Mesenchymal stem cell of Wharton's jelly (primary cell): ENCODE measurements around the gene GPR18.

DNA sequence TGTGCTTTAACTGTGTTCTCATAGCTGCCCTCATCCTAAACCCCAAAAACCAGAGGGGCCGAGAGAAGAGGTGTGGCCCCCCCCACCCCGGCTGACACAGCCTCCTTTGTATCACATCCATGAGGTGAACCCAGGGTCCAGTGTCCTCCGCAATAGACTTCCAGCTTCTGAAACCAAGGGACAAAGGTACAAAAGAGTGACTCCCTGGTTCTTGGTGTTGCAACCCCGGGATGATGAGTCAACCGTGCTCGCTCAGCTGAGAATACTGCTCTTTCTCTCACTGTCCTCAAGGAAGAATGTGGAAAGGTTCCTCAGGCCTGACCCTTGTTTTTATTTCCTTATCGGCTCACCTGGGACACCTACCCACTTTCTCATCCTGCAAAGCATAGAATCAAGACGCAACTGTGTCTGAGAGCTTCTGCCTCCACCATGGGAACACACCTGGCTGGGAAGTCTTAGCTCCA, 5.5 kb downstream of the SLC15A1 start:
- CAGE, long polyA plus RNA = no peak

DNA sequence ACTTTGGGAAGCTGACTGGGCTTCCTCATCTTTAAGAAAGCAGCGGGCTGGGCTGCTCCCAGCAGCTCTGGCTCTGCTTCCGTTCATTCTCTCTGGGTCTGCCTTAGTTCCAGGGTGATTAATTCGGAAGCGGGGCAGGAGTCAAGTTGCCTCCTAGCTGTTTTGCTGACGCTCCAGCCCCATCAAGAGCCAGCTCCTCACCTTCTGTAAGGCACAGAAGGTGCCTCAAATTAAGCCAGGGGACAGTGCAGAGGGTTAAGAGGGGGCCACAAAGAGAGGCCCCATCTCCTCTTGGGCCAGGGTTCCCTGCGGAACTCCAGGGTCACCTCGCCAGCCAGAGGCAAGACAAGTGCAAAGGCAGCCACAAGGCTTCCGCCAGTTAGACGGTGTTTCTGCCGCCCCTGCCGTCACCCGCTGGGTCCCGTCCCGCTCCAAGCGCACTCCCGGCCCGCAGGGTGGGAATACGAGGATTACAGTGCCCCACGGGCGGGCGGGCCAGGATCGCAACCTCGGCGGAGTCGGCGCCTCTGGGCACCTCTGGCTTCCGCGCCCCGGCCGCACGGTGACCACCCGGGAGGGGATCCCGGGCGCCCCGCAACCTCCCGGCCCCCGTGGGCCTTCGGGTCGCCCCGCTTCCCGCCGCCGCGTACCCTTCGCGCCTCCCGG, 483 bp downstream of the SLC15A1 start:
- CAGE, long polyA plus RNA = no peak

- CAGE, long polyA plus RNA = no peak
Measured at GRCh38 chr13:98909102-98909481, 68.8 kb downstream of the DOCK9 start.

DNA sequence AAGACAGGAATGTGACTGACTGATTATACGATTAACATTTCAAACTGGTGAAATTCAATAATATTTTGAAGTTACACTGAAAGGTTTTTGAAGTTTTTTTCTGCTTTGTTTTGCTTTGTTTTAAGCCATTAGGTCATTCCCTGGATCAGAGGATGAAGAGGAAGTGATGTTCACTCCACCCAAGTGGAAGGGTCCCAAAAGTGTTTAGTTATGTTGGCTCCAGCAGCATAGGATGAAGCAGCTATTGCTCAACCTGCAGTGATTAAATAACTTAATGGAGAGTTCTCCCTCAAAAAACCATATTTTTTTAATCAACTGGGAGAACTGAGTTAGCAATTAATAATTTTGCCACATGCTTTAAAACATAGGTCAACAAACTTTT, 49.6 kb downstream of the DOCK9 start:
- CAGE, long polyA plus RNA = no peak

DNA sequence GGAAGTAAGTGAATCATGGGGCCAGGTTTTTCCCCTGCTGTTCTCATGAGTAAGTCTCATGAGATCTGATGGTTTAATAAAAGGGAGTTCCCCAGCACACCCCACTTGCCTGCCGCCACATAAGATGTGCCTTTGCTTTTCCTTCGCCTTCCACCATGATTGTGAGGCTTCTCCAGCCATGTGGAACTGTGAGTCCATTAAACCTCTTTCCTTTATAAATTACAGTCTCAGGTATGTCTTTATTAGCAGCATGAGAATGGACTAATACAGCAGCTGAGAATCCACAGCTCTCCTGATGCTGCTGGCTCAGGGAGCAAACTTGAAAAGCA, 14.6 kb upstream of the DOCK9 start:
- CAGE, long polyA plus RNA = no peak

DNA sequence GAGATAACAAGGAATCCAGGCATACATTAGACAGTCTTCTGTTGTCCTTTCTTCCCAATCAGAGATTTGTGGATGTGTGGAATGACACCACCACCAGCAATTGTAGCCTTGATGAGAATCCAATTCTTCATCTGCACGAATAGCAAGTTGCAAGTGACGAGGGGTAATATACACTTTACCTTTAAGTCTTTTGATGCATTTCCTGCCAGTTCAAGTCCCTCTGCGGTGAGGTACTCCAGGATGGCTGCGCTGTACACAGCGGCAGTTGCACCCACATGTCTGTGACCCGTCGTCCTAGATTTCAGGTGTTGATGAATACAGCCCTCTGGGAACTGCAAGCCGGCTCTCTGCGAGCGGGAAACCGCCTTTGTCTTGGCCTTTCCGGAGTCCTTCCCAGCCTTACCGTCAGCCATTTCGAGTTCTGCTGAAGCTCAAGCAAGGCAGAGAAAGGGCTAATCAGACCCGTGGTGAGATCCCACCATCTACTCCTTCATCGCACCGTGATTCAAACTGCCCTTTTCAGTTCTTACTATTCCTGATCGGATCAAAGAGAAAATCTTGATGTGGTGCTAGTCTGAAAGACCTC, 14.8 kb downstream of the UBAC2 start:
- CAGE, long polyA plus RNA = no peak

GRCh38 chr13:99258195-99258769, at the start of gene GPR18:
Gene GPR18, minus strand, starts transcription at chr13:99258379.
- CAGE, long polyA plus RNA = no peak

DNA sequence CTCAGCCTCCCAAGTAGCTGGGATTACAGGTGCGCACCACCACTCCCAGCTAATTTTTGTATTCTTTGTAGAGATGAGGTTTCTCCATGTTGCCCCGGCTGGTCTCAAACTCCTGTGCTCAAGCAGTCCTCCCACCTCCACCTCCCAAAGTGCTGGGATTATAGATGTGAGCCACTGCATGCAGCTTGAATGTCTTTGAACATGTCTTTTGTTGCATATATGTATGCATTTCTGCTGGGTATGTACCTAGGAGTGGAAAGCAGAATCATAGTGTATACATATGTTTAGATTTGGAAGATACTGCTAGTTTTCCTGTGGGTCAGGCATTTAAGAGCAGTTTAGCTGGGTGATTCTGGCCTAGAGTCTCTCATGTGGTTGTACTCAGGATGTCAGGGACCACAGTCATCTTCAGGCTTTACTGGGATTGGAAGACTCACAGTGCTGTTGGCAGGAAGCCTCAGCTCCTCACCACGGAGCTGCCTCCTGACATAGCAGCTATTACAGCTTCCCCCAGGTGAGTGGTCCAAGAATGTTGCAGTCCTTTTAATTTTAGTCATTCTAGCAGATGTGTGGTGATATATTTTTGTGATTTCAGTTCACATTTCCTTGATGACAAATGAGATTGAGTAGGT, 16.8 kb upstream of the GPR18 start:
- CAGE, long polyA plus RNA = no peak

- CAGE, long polyA plus RNA = no peak
Measured at GRCh38 chr13:99280040-99280714, 22.0 kb upstream of the GPR18 start.

DNA sequence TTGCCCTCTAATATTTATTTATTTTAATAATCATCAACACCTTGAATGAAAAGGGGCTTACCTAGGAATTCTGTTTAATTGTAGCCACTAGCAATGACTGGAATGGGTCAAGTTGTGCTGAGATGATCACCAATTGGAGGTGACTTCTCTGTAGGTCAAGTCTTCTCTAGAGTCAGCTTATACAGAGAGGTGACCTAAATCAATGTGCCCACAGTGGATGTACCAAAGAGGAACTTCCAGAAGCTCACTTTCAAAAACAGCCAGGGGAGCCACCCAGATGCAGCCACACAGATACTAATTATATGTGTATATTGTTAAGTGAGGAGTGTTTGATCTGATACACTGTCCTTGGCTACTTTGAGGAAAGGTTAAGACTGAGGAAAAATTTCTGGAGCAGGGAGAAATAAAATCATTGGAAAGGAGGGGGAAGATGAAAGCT, 5.3 kb downstream of the GPR183 start:
- CAGE, long polyA plus RNA = no peak

- CAGE, long polyA plus RNA = no peak
Measured at GRCh38 chr13:99351620-99352274, 44.5 kb upstream of the GPR183 start.

GRCh38 chr13:99376026-99376838, 69.0 kb upstream of the GPR183 start:
- CAGE, long polyA plus RNA = no peak

DNA sequence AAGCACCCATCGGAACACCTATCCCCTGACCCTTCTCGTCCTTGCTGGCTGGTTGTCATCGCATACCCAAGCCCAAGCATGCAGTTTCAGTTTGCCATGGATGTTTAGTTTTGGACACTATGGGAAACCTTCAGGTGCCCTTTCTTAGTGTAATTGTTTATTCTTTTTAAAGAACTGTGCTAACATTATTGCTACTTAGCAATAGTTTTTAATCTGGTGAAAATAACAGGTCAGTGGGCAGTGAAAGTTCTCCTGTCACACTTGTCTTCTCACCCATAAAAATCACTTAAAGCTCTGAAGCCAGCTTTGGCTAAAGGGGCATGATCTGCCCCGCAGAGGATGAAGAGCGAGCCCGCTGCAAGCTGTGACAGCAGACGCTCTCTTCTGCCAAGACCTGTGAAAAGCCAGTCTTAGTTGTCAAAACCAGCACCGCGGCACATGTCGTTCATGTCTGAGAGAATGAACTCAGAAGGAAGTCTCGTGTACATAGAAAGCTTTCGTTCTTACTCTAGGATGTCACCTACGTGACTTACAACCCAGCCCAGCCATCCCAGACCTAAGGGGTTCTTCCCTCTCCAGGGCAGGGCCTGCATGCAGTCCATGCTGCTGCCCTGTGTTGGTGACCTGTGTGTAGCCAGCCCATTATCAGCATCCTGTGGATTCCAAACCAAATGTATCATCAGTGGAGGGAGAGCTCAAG, 73.6 kb upstream of the GPR183 start:
- CAGE, long polyA plus RNA = no peak

DNA sequence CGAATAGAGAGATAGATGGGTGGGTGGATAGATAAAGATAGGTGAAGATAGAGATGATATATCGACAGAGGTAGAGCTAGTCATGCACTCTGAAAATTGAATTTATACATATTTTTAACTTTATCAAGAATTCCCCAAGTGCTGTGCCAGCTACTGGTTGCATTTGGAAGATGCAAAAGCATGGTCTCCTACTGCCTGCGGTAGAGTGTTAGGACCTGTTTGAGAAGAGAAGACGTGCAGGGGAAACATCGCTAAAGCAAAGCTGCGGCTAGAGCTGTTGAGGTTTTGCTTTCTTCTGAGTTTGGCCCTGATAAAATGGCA, 88.1 kb upstream of the TM9SF2 start:
- CAGE, long polyA plus RNA = no peak

DNA sequence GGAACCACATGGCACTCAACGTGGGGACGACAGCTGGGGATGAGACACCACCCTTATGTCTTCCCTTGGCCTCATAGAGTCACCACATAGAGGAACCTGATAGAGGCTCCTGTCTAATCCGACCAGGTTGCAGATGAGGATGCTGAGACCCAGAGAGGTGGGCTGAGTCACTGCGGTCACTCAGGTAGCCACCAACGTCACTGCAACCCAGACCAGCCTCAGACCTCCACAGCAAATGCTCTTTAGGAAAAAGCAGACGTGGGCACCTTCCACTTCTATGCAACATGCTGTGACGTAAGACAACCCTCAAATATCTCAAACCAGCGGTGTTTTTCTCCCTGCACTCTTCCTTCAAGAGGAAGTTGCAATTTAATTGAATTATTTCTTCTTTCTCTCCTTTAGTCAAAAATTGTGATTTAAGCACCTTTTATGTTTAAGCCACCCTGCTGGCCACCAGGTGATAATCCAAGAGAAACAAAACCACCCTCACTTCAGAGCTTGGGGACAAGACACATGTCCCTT, 79.0 kb upstream of the TM9SF2 start:
- CAGE, long polyA plus RNA = no peak

- CAGE, long polyA plus RNA = no peak
Measured at GRCh38 chr13:99498198-99499166, 2.8 kb upstream of the TM9SF2 start.

- CAGE, long polyA plus RNA = no peak
Measured at GRCh38 chr13:99506428-99507130, 5.3 kb downstream of the TM9SF2 start.

DNA sequence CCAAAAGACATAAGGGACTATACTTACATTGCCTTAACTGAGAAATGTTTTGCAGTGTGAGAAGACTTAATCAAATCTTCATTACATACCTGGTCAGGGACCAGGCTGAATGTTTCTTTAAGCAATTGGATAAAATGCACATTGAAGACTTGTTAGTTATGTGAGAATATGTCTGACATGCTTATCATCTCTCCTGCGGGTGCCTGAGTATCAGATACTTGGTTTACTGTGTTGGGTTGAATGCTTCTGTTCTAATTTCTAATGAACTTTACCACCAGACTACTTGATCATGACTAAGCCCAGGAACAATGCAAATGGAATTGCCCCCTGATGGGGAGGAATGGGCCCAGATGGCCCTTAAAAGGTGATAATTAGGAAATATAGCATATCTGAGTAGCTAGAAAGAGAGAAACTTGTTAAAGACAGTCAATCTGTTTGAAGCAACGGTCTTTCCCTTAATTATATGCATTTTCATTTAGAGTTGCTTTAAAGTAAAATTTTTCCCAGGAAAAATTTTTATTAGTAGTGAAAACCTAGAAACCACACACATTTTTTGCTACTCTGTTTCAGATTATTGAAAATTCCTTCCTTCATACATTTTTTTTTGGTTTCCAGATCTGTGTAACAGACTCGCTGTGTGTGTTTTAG, 81.3 kb downstream of the CLYBL start:
- CAGE, long polyA plus RNA = no peak

DNA sequence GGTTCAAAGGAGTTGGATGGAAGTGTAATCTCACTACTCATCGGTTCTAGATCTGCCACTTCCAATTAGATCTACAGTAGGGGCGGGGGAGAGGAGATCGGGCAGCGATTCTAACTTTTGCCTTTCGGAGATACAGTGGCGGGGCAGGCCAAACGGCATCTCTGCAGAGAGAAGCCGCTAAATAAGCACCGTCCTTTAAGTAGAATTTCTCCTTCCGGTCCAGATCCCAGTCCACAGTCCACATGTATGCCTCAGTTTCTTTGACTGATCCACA, 866 bp upstream of the ZIC5 start:
- CAGE, long polyA plus RNA = no peak

GRCh38 chr13:99983701-99984409, 2.3 kb downstream of the ZIC2 start:
- CAGE, long polyA plus RNA = no peak